Cardiac atrium fibroblast (primary cell): ENCODE data around the gene ZNF888.

GRCh38 chr19:52923321-52923789 is at the start of gene ZNF888:
ZNF888 (minus strand) TSS chr19:52923428.
- RAMPAGE, long total RNA = no peak

DNA sequence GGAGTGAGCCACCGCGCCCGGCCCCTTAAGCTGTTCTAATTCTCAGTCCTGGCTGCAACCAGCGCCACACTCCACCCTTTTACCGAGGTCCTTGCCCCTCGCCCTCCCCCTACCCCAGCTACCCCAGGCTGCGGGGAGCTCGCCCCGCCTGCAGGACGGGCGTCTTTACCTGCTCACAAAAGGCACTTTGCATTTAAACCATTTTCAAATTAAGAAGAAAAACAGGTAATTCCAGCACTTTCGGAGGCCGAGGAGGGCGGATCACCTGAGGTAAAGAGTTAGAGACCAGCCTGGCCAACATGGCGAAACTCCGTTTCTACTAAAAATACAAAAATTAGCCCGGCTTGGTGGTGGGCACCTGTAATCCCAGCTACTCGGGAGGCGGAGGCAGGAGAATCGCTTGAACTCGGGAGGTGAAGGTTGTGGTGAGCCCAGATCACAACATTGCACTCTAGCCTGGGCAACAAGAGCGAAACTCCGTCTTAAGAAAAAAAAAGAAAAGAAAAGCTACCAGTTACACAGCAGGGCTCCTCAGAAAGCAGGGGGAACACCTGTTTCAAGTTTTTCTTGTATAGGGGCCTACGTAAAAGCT is 16.0 kb upstream of the ERVV-1 start:
- RAMPAGE, long total RNA = no peak

GRCh38 chr19:53007196-53007846 is 6.4 kb upstream of the ERVV-1 start:
- RAMPAGE, long total RNA = no peak

DNA sequence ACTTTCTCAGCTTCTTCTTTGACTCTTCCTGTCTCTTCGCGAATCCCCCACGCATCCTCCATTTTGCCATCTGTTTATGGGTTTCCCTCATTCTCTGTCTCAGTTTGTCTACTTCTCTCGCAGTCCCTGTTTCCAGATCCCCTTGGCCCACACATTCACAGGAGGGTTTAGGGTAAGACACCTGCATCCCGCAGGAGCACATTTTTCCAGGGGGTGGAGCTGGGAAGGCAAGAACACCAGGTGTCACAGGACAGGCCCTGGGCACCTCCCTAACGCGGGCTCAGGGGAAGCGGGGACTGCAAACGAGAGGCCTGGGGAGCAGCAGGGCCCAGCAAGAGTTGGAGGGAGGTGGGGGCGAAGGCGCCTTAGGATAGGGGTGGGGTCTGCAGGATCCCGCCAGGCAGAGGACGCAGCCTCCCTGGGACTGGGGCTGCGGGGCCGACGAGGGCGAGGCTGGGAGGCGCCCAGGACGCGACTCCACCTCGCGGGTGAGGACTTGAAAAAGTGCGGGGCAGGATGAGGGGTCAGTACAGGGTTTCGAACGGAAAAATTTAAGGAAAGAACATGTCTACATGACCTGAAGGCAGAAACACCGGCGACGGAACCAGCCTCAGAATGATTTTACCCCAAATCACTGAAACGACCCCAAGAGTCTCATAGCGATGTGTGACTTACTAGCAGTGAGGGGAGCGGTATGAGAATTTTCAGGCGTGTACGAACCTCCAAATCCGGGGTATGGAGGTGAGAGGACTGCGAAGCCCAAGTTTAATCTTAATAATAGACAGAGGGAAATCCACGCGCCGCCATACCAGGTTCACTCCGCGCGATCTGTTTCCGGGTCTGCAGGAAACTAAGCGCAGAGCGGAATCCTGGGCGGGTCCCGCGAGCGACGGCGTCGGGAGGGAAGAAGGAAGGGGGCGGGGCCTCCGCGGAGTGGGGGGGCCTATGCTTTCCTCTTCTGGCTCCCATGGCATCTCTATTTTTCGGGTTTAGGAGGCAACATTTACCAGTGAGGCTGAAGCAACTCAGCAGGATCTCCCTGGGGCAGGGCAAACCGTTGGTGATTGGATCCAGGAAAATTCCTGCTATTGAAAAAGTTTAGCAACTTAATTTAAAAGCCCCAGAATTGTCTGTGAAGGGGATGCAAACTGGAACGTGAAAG is 7.1 kb upstream of the ERVV-2 start:
- RAMPAGE, long total RNA = no peak

DNA sequence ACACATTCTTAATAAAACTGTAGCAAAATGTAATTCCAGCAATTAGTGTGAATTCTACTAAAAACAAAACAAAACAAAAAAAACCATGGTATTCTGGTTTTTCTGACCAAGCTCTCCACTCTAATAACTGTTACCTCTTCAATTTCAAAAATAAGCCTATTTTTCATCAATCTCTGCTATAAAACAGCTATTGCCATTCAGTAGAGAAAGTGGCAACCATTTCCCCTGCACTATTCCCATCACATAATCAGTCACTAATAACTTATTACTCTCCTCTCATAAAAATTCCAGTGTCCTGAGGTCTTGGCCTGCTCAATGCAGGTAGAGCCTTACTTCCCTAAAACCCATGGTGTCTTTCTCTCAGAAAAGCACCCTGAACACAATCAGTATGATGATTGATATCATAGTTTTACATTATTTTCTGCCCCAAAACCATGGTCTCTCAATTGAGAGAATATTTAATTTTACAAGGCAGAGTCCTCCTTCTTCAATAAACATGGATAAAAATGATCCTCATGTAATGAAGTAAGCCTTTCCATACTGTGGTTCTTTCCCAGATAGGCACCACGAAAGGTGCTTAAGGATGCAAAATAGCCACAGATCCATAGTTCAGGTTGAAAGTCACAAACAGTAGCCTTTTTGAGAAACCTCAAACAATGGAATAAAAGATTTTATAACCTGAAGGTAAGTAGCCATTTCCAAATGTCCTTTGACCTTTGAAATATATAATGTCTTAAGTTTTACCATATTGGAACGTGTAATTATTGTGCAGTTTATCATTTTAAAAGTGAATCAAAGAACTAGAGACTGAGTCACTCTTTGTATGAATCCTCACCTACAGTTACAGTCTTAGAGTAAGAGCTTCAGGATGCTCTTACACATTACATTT is 6.4 kb upstream of the ZNF415 start:
- RAMPAGE, long total RNA = no peak

GRCh38 chr19:53156895-53157194 is 2.0 kb downstream of the ZNF347 start:
- RAMPAGE, long total RNA = no peak

DNA sequence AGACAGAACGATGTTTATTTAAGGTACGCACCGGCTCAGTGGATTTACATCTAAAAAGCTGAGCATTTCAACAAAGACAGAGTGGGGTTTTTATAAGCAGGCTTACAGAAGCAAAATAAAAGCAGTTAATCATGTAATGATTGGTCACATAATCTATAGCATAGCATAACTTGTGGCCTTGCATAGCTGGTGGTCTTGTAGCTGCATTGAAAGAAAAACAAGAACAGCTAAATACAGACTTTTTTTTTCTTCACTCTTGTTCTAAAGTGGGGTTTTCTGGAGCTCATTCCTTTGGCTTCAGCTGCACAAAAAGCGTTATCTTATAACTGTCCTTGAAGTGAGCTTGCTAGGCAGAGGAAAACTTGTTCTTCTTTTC is 1.4 kb downstream of the ZNF765 start:
- RAMPAGE, long total RNA = no peak

GRCh38 chr19:53432131-53433008 is 586 bp downstream of the ZNF761 start:
- RAMPAGE, long total RNA = no peak

DNA sequence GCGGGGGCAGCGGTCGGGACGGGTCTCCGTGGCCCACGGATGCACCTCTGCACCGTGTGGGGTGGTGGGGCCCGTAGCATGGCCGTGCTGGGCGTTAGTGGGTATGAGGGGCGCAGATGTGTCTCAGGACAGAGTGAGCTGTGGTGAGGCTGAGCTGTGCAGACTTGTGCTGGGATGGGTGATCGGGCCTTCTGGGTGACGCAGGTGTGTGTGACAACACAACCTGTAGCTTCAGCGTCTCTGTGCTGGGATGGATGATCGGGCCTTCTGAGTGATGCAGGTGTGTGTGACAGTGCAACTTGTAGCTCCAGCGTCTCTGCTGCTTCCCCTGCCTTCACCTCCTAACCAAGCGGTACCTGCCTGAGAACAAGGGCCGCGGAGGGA is 557 bp downstream of the ZNF331 start:
- RAMPAGE, long total RNA = no peak

- RAMPAGE, long total RNA = no peak
These were observed 40.1 kb downstream of the ZNF331 start for GRCh38 chr19:53578043-53578523.

DNA sequence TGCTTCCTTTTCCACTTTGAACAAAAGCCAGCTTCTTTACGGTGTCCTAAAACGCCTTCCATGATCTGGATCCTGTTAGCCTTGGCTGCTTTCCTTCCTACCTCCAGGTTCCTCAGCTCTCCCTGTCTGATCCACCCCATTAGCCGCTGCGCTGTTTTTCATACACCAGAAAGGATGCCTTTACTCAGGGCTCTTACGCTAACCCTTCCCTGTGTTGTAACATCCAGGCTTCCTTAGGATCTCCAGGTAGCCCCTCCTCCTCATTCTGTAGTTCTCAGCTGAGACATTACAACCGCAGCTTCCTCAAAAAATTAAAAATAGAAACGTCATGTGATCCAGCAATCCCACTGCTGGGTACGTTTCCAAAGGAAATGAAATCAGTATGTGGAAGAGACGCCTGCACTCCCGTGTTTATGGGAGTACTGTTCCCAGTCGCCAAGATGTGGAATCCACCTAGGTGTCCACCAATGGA is 18.5 kb upstream of the MYADM start:
- RAMPAGE, long total RNA = no peak

- RAMPAGE, long total RNA = no peak
These were observed 766 bp downstream of the MYADM start for GRCh38 chr19:53868437-53868861.

DNA sequence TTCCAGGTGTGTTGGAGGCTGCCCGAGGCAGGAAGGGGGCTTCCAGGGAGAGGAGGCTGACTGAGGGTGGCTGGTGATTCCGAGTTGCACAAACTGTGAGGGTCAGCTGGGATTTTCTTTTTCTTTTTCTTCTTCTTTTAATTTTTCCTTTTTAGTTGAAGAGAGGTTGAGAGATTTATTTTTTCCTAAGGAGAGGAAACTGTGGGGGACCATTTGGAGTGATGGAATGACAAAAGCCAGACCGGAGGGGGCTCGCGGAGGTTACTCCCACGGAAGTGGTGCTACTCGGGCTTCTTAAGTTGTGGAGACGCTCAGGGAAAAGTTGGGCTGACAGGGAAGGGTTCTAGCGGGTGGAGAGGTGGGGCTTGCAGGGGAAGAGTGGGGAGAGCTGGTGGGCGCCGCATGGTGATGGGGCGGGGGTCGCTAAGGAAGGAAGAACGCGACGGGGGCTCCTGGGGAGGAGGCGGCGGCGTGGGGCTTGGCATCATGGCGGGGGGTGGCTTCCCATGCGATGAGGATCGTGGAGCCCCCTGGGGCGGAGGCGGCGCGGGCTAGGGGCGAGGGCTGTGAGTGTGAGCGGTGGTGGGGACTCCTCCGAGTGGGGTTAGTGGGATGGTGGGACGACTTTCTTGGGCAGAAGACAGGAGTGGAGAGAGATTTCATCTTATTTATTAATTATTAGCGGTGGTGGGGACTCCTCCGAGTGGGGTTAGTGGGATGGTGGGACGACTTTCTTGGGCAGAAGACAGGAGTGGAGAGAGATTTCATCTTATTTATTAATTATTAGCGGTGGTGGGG is 754 bp upstream of the CACNG8 start:
- RAMPAGE, long total RNA = no peak

DNA sequence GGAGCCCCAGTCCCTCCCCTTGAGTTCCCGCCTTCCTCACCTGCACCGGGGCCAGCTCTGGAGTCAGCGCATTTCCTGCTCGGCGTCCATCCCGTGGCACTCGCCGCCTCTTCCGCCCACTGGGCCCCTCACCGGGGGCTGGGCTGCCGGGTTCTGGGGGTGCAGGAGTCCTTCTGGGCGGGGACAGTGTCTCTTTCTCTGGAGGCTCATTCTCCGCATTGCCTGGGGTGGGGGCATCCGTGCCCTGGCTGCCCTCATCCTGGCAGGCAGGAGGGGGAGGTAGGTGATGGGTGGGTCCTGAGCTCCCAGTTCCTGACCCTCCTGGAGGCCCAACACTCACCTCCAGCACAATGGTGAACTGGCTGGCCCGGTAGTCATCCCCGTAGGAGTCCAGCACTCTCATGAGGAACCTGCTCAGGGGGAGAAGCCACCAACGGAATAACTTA is 5.4 kb downstream of the NDUFA3 start:
- RAMPAGE, long total RNA = no peak

GRCh38 chr19:54112231-54112563 is 3.3 kb downstream of the TFPT start:
- RAMPAGE, long total RNA = no peak

- RAMPAGE, long total RNA = no peak
These were observed 2.1 kb downstream of the CNOT3 start for GRCh38 chr19:54139706-54140080.

DNA sequence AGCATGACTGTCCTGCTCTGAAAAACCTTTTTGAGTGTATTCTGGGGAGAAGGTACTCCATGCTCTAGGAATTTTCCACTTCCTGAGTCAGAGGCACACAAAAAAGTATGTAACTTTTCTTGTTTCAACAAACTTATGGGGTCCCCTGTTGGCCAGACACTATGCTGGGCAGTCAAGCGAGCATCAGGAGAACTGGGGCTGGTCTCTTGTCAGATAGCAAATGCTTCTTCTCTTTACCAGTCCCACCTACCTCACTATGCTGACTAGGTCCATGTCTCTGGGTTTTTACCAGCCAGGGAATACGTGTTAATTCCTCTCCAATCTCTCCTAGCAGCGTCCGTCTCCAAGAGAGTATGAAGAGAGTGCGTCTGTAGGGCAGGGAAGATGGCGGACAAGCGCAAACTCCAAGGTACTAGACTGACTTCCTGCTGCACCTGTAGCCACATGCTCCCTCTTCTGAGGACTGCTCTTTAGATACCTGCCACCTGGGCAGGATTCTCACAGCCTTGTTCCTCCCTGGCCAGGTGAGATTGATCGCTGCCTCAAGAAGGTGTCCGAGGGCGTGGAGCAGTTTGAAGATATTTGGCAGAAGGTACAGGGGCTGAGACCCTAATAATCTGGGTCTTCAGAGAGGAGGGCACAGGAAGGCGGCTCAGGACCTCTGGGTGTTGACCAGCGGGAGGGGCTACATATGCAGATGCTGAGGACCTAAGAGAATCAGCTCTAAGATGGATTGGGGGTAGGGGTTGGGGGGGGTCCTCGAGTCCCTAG is 5.2 kb downstream of the CNOT3 start:
- RAMPAGE, long total RNA = no peak

- RAMPAGE, long total RNA = no peak
These were observed 6.7 kb downstream of the LENG1 start for GRCh38 chr19:54152731-54153350.

DNA sequence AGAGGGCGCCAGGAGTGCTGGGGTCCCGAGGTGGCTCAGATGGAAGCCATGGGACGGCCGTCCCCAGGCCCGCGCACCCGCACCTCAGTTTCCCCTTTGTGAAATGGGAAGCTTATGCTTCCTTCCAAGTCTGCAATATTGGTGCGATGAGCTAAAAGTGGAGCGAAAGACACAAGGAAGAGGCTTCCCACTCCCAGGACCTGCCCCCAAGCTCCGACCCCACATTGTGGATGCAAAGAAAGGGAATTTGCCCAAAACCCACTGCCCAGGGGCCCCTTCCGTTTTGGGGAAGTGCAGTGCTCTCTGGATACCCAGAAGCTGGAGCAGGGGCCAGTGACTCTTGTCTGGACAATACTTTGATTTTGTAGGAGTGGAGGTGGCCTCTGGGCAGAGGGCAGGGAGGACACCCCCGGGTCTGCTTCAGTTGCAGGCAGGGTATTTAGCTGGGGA is 545 bp upstream of the TMC4 start:
- RAMPAGE, long total RNA = no peak

DNA sequence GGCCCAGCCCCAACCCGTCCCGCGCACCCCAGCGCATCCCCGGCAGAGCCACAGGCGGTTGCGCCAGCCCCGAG is 379 bp downstream of the MBOAT7 start:
- RAMPAGE, long total RNA = no peak